Placental epithelial cell (primary cell): ENCODE results near the gene MEF2A.

- CAGE, long polyA plus RNA = no peak
Measured at GRCh38 chr15:99486045-99486911, 79.5 kb upstream of the MEF2A start.

DNA sequence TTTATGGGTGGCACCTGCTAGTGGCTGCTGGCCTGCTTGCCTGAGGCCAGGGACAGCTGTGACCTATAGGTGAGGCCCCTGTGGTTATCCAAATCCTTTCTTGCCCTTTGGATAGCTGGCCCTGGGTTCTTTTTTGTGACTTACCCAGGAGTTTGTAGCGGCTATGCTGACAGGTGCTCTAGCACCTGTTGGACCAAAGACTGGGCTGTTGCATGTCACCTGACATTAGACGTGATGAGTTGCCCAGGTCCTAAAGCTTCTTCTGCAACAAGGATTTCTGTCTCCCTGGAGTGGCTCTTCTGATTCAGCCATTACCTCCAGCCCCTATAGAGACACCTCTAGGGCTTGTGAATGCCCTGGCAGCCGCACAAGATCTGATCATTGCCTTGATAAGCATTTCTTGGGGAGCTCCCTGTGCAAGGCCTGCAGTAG lies 19.1 kb upstream of the MEF2A start:
- CAGE, long polyA plus RNA = no peak

DNA sequence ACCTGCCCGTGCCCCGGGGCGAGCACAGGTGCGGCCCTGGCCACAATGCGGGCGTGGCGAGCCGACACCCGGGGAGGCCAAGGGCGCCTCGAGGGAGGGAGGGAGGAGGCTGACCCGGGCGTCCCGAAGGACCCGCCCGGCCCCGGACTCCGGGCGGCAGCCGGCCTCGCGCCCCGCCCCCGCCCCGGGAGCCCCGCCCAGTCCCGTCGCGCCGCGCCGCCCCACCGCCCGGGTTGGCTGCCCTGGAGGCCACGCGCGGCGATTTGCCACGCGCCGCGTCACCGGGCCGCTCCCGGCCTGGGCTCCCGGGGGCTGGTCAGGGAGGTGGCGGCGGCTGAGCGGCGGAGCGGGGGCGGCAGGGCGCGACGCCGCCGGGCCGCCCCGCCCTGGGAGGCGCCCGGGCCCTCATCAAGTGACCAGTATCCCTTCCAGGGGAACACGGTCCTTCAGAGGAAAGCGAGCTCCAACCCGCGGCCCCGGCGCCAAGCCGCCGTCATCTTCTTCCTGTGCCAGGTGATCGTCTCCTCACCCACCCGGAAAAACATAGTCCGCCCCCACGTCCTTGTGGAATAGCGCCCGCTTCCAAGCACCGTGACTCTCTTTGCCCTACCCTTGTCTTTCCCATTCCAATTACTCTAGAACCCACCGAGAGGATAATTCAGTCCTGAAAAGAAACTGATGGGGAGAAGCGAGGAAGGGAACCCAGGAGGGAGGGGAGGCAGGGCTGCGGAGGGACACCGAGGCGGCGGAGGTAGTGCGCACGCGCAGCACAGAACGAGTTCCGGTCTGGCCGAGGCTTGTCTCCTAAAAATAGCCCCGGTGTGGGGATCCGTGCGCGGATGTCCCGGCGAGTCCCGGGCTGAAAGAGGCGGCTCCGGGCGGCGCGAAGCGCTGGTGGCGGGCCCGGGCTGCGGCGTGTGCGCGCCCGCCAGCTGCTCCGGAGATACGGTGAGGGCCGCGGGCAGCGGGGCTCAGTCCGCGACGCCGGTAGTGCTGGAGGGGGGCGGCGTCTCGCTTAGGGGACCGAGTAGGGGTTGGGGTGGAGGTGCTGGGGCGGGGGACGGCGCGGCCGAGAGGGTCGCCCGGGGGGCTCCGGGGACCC lies at the start of gene MEF2A:
Gene MEF2A (plus strand): TSS at position 828 of the 1,102 bp plus-strand sequence.
- CAGE, long polyA plus RNA = no peak

- CAGE, long polyA plus RNA = no peak
Measured at GRCh38 chr15:99620213-99620555, 54.4 kb downstream of the MEF2A start.

DNA sequence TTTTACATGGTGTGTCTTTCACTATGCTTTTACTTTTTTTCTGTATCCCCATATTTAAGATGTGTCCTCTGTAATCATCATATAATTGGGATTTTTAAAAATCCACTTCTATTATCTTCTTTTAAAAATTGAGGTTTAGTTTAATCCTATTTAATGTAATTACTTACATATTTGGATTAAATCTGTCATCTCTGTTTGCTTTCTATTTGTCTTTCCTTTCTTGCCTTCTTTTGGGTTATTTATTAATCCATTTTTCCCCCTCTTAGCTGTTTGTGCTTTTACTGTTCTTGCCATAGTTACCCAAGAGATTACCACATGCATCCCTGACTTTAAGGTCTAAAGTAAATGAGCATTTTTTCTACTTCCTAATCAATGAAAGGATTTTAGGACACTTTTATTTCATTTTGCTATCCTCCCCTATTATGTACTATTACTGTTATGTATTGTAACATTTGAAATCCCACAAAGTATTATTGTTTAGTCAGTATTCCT lies 62.5 kb downstream of the MEF2A start:
- CAGE, long polyA plus RNA = no peak

DNA sequence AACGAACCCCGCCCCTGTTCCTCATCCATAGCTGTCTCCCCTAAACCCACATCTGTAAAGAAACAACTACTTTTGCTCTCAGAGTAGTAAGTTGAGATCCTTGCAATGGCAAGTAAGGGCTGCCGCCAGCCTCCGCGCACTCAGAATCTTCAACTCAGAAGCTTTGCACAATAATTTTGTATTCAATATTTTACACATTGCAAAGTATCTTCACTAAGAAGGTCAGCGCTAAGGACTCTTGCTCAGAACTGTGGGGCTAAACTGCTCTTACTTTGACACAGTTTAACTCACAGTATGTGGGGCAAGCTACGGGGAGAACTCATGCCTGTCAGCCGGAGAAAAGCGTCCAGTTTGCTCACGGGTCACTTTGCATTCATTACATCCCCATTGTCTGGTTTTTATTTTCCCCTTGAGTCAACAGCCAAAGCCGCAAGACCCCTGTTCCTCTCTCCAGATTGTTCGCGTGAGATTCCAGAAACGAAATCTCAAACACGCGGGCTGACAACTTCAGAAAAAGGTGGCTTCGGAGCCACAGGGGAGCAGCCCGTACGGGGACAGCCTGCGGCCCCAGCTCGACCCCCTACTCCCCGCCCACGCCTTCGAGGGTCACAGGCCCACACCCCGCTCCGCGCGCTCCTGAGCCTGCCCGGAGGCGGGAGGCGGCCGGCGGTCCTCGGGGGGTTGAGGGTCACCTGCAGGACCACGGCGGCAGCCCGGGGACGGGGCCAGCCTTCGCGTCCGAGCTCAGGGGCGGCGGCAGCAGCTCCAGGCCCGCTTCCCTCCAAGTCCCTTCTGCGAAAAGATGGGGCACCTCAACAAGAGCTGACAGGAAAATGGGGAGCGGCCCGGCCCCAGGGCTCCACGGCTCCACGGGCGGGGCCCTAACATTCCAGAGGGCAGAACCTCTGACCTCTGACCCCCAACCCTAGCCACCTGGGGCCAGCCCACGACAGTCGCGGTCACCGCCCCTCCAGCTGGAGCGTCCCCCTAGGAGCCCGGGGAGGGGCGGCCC lies 694 bp downstream of the LYSMD4 start:
- CAGE, long polyA plus RNA = no peak

DNA sequence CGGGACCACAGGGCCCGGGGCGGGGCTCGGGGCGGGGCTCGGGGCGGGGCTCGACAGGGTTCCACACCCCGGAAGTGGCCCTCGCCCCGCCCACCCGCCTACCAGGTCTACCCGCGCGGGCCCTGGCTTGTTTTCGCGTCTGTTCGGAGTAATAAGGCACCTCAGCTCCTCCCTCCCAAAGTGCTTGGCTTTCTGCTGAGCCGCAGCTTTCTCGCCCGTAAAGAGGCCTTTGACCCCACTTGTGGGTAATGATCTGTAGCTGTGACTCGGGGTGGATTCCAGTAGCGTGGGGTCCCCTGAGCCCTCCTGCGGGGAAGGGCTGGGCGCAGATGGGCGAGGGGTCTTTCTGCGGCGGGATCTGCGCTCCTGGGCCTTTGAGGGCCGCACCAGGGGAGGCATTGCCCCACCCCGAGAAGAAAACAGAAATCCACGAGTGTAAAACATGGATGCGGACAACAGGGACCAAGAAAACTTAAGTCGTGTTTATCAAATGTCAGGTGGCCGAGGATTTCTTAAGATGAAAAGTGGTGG lies 369 bp upstream of the LYSMD4 start:
- CAGE, long polyA plus RNA = no peak

GRCh38 chr15:99986303-99986735 lies 253.1 kb upstream of the LYSMD4 start:
- CAGE, long polyA plus RNA = no peak

GRCh38 chr15:100060443-100061145 lies 281.2 kb downstream of the ADAMTS17 start:
- CAGE, long polyA plus RNA = no peak

- CAGE, long polyA plus RNA = no peak
Measured at GRCh38 chr15:100125871-100126252, 215.9 kb downstream of the ADAMTS17 start.

GRCh38 chr15:100168063-100168599 lies 173.6 kb downstream of the ADAMTS17 start:
- CAGE, long polyA plus RNA = no peak

GRCh38 chr15:100185629-100186166 lies 156.1 kb downstream of the ADAMTS17 start:
- CAGE, long polyA plus RNA = no peak

GRCh38 chr15:100525950-100526397 lies 2.8 kb downstream of the CERS3 start:
- CAGE, long polyA plus RNA = no peak

- CAGE, long polyA plus RNA = no peak
Measured at GRCh38 chr15:101045251-101045591, 126.1 kb downstream of the LRRK1 start.

DNA sequence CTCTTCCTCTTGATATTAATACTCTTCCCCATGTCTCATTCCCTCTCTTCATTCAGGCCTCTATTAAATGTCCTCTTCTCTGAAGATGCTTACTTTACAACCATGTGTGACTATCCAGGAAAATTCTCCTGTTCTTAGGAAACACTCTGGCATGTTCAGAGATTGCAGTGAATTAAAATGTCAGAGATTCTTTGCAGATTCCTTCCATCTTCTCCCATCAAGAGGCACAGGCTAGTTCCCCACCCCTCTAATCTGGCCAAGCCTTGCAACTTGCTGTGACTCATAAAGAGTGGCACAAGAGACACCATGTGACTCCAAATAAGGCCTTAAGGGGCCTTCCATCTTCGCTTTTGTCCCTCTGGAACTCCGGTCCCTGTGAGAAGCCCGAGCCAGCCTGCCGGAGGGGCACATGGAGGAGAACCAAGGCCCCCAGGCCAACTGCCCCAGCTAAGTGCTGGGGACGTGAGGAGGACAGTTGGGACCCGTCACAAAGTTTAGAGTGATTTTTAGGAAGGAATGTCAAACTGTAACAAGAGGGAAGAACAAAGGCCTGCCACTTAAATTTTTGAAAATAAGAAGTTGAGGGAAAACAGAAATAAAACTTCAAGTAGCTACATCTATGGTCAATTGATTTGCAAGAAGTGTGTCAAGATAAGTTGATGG lies 128.3 kb downstream of the CHSY1 start:
- CAGE, long polyA plus RNA = no peak

- CAGE, long polyA plus RNA = no peak
Measured at GRCh38 chr15:101162489-101163160, 89.2 kb downstream of the CHSY1 start.

DNA sequence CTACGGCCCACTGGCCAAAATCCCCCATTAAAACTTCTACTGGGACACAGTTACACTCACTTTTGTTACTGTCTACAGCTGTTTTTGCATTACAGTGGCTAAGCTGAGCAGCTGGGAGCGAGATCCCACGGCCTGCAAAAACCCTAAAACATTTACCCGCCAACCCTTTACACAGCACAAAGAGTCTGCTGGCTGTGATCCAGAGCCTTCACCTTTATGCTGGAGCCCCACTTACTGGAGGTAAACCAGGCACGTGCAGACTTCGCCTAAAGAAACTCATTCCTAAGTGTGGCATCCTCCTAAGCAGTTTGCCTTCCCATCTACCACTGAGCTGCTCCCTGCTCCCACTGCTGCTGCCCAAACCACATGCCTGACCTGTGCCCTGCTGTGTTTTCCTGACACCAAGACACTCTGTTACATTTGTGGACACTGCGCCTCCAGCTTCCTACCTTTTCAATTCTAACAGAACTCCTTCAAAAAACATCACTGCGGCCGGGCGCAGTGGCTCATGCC lies 53.1 kb downstream of the CHSY1 start:
- CAGE, long polyA plus RNA = no peak

DNA sequence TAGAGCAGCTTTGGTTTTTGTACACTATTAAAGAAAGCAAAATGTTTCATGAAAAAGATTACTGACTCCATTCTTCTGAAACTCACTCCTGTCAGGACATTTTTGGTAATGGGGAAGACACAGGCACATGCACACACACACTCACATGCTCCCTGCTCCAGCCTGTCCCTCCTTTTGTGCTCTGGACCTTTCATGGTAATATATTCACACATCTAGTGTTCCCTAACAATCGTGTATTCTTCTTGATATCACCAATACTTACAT lies 2.5 kb downstream of the SELENOS start:
- CAGE, long polyA plus RNA = no peak

DNA sequence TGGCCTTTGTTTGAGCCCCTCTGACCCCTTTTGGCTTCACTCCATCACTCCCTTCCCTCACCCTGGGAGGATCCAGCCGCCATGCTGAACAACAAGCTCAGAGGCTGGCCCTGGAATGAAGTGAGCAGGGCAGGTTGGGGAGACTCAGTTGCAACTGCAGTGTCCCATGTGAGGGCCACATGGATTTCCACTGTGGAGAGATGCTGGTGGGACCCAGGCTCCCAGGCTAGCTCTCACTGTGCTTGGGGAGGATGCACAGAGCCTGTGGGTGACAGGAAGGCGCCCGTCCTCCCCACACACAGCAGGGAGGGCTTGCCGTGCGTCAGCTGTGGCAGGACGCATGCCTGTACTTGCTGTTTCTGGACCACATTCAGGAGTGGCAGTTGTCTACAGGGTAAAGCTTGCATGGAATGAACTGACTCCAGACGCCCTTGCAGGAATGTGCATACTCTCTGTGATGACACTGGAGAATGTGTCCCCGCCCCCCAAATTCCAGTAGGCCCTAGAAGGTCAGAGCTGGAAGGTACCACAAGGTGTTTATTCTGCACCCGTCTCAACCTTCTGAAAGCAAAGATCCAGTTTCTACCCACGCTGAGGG lies 63.8 kb upstream of the SNRPA1 start:
- CAGE, long polyA plus RNA = no peak

DNA sequence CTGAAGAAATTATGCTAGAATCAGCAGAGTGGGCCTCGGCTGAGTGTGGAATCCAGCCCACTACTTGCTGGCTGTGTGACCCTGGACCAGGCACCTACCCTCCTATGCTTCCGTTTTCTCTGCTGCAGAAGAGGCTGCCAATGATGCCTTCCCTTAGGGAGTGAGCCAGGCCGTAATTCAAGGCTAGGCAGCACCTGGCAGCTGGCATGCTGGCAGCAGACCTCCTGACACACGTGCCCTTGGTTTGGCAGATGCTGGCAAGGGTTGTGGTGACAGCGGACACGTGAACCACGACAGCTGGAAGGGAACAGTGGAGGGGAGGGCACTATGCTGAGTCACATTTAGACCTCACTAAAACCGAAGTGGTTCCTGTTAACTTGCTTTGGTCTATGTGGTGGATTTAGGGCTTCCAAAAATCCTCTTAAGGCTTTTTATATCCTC lies 10.4 kb upstream of the PCSK6 start:
- CAGE, long polyA plus RNA = no peak